Endodermal cell (in vitro differentiated cells): ENCODE measurements around the gene FKBP3.

- PRO-cap, result unidirectional peak, plus-strand start at chr14:38868614
Observed at GRCh38 chr14:38868407-38868759, 234.7 kb downstream of the SEC23A start.

DNA sequence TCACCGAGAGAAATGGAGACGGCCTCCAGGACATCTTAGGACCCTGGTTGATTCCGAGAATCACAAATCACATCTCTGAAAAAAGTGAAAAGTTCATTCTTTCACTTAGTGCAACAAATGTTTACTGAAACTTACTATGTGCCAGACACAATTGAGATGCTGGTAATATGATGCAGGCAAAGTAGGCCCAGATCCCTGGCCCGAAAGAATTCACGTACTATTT, 465 bp upstream of the SEC23A start:
- PRO-cap, result no peak

GRCh38 chr14:39169190-39169764, 856 bp downstream of the TRAPPC6B start:
- PRO-cap, result no peak

DNA sequence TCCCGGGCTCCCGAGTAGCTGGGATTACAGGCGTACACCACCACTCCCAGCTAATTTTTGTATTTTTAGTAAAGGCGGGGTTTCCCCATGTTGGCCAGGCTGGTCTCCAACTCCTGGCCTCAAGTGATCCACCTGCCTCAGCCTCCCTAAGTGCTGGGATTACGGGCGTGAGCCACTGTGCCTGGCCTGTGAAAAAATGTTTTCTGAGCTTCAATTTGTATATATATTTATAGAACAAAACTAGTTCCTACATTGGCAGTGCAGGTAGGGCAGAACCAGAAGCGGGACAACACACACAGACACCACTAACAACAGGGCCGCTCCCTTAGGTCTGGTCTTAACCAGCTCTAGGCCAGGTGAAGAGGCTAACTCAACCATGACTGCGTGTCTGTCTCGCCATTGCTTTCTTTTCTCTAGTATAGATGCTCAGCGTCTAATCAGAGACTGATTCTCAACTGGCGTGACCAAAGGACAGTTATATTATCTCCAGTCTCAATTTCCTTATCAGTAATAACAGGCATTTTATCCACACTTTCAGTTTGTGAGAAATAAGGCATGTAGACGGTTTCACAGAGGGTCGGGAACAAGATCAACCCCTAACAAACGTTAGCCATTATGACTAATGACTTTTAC, 1.2 kb upstream of the PNN start:
- PRO-cap, result no peak

- PRO-cap, result no peak
Observed at GRCh38 chr14:39182921-39183924, 8.2 kb downstream of the PNN start.

DNA sequence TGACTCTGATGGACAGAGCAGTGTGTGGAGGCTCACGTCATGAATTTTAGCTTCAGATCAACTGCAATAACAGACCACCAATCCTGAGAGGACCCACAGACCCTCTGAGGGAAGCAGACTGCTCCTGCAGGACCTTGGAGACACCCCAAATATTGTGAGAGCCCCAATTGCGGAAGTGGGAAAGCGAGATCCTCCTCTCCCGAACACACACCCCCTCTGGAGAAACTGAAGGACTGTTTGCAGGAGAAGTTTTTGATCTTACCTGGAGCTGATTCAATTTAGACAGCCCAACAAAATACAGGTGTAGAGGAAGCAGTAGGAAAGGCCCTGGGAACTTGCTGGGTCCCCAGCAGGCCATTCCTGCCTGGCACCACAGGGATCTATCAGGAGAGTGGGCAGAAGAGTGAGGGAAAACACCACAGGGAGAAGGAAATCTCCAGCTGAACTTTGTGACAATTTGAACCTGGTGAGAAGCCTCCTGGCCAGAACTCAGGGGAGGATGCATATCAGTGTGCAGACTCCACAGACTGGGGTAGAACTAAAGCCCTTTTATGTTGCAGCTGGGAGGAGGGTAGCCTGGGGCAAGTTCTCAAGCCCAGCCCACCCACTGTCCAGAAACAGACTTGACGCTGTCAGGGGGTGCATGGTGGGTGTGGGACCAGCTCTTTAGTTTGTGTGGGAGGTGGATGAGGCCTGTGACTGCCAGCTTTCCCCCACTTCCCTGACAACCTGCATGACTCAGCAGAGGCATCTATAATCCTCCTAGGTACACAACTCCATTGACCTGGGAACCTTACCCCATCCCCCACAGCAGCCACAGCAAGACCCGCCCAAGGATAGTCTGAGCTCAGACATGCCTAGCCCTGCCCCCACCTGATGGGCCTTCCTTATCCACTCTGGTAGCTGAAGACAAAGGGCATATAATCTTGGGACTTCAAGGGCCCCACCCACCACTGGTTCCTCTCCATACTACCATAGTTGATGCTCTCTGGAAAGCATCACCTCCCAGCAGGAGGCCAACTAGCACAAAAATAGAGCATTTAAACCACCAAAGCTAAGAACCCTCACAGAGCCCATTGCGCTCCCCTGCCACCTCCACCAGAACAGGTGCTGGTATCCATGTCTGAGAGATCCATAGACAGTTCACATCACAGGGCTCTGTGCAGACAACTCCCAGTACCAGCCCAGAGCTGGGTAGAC, 28.7 kb downstream of the PNN start:
- PRO-cap, result bidirectional peak, plus-strand start at position 304 of the sequence, minus-strand start at position 218 of the sequence; bidirectional peak, plus-strand start at position 386 of the sequence, minus-strand start at position 393 of the sequence; bidirectional peak, plus-strand start at position 506 of the sequence, minus-strand start at position 540 of the sequence; bidirectional peak, plus-strand start at position 887 of the sequence, minus-strand start at position 726 of the sequence

DNA sequence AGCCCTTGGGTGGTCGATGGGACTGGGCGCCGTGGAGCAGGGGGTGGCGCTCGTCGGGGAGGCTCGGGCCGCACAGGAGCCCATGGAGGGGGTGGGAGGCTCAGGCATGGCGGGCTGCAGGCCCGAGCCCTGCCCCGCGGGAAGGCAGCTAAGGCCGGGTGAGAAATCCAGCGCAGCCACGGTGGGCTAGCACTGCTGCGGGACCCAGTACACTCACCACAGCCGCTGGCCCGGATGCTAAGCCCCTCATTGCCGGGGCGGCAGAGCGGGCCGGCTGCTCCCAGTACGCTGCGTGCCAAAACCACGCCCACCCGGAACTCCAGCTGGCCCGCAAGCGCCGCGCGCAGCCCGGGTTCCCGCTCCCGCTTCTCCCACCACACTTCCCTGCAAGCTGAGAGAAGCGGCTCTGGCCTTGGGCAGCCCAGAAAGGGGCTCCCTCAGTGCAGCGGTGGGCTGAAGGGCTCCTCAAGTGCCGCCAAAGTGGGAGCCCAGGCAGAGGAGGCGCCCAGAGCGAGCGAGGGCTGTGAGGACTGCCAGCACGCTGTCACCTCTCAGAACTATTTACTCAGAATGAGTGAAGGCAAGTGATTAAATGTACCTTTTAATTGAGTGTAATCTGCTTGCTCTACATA, 976.9 kb upstream of the LRFN5 start:
- PRO-cap, result bidirectional peak, plus-strand start at position 394 of the sequence, minus-strand start at position 251 of the sequence; unidirectional peak, minus-strand start at position 572 of the sequence

DNA sequence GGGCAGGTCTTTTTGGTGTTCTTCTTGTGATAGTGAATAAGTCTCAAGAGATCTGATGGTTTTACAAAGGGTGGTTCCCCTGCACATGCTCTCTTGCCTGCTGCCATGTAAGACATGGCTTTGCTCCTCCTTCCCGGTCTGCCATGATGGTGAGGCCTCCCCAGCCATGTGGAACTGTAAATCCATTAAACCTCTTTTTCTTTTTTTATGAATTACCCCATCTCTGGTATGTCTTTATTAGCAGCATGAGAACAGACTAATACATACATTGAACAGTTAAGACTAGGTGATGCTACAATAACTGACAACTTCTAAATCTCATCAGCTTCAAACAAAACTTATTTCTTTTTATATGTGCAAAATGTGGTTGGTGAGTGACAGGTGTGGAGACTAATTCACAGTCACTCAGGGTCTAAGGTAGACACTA, 314.1 kb downstream of the FSCB start:
- PRO-cap, result no peak

DNA sequence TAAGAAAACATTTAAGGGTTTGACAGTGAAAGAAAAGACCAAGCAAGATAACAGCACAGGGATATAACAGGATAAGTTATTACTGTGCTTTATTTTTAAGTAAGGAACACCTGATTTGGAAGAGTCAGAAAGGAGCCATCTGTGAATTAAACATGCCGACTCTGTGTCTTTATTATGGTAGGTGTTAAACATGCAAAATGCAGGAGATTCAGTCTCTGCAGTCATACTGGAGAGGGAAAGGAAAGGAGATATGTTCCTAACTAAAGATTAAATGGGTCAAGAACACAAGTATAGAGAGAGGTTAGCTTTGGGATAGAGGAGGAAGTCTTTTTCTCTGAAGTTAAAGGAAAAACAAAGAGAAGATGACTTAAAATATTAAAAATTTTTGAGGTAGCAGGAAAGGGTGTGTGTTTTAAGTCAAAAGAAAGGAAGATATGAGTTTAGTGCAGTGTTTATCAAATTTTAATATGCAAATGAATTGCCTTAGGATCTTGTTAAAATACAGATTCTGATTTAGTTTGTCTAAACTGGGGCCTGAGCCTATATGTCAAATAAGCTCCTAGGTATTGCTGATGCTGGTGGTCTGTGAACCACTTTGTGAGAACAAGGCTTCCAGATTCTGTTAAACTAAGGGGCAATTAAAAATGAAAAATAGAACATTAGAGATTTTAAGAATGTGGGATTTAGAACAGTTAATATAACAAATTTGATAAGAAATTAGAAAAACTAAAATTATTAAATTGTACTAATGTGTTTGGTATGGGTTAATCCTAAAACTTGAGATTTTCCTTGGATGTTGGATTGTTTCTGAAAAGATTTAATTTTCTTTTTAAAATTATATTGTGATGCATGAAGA, 21.2 kb downstream of the TOGARAM1 start:
- PRO-cap, result no peak

DNA sequence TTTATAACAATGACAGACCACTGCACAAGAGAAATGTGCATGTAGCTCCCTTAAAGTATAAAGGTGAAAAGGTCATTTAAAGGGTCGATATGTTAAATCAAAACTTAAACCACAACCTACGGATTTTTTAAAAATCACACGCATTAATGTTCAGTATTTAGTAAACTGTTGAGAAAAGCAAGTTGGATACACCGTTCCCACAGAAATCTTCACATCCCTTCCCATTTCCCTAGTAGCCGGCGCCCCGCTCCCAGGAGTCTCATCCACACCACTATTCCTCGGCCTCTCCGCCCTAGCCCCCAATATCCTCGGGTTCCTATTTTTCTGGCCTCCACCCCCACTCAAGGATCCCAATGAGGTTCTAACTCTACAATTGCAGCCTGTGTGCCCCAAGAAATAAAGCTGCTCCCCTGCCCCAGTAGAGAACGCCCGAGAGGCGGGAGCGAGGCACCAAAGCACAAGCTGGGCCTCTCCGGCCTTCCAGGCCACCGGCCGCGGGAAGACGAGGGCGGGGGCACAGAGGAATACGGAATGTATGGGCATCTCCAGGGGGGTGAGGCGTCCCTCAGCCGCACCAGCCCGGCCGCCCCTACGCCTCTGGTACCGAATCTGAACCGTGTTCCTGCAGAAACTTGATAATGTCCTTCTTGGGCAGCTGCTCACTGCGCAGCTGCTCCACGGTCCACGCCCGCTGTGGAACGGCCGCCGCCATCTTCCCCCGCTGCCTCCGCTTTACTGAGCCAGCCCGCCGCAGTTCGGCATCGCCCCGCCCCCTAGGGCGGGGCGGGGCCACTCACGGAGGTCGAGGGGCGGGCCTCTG, at the start of gene FKBP3:
TSS of gene FKBP3 (minus strand) at position 737 of the 820 bp plus-strand sequence.
- PRO-cap, result bidirectional peak, plus-strand start at position 483 of the sequence, minus-strand start at position 480 of the sequence; bidirectional peak, plus-strand start outside the sequence, minus-strand start at position 734 of the sequence

DNA sequence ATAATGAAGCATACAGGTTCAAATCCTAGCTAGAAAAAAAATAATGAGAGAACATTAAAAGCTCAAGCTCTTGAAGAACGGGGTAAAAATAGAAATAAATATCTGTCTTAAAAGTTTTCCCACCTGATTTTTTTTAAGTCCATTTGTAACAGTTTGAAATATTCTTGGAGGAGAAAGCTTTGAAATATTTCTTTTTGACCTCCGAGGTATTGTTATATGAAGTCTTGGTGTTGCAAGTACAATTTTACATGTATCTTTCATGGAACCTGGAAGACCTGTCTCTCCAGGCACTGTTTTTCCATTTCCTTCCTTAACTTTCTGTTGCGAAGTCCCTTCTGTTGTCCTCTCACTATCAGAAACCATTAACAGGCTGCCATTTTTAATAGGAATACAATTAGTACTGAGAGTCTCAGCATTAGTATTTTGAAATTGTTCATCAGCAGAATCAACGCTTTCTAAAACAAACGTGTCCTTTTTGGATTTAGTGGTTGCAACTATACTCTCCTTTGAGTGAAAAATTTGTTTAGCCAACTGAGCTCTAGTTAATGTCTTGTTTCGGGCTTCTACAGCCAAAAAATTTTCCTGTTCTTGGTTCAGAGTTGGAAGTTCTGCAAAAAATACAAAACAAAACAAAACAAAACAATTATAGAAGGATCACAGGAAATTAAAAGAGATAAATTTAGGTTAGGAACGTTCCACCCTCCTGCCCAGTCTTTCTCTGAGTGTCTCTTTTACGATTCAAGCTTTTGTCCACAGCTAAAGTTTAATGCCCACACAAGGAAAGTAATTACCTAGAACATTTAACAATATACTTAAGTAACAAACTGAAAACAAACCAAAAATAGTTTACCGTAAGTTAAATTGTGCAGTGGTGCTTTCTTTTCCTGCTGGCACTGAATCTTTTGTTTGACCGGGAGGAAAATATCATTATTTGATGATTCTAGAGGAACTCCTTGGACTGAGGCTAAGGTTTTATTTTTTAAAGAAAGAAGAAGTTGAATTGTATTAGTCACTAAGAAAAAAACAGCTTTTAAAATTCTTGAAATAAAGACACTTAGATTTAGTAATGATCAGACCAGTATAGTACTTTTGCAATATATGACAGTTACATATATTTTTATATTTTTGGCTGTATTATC, 10.7 kb downstream of the MIS18BP1 start:
- PRO-cap, result no peak

- PRO-cap, result no peak
Observed at GRCh38 chr14:48771752-48772294, 814.4 kb downstream of the RPS29 start.

- PRO-cap, result unidirectional peak, minus-strand start at chr14:49580334
Observed at GRCh38 chr14:49580165-49580651, 6.0 kb downstream of the RPS29 start.

DNA sequence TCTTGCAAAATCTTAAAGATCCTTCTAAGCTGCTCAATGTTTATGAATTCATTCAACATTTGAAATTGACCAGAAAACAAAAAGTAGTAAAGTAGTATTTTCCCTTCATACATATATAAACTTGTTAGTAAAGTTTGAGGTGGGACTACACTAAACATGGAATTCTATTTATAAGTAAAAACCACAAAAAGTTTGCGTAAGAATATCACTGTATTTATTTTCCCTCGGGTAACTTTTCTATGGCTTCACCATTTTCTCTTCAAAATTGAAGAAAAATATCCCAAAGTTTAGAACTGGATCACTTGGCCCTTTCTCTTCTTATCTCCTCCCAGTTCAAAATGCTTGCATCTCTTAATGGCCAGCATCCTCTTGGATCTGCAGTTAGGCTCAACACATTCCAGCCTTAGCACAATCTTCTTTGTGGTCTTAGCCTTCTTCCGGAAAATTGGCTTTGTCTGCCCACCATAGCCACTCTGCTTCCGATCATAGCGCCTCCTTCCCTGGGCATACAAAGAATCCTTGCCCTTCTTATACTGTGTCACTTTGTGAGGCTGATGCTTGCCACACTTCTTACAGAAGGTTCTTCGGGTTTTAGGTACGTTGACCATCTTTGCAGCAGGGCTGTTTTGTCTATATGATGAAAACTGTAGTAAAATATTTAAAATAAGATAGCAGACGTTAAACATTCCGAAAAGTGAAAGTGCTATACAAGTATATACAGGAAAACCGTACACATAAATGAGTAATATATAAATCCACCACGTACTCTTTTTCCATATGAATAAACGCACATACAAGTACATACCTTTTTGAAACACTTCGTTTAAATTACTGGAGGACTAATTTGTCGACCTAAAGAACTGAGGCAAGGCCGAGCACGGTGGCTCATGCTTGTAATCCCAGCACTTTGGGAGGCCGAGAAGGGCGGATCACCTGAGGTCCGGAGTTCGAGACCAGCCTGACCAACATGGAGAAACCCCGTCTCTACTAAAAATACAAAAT, 1.6 kb downstream of the RPL36AL start:
- PRO-cap, result no peak

- PRO-cap, result no peak
Observed at GRCh38 chr14:49771576-49772068, 3.7 kb downstream of the KLHDC2 start.

DNA sequence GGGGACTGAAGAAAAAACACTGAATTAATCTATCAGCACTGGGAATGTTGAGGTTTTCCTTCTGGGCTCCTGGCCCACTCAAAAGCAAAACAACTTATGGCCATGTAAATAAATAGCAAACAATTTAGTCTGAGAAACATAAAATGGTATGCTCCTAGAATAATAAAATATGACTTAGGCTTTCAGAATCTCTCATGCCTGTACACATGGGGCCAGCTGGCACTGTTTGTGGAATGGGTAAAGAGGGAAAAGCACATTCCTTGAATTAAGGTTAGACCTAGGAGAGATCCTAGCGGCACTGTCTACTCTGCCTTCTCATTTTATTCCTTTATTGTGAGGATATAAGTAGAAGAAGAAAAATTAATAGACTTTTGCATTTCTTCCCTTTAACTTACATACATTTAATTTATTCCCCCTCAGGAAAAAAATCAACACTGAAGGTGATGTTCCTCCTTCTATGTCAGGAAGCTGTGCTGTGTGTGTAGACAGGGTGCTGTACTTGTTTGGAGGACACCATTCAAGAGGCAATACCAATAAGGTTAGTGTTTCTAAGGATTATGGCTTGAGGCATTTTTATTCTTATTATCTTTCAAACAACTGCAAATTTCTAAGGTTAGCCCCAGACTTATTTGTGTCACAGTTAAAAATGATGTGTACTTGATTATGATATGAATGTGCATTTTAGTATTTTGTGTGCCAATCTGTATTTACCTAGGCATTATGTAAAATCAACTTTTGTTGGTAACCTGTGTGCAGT, 6.4 kb downstream of the KLHDC2 start:
- PRO-cap, result no peak

- PRO-cap, result no peak
Observed at GRCh38 chr14:49777576-49778266, 9.8 kb downstream of the KLHDC2 start.

DNA sequence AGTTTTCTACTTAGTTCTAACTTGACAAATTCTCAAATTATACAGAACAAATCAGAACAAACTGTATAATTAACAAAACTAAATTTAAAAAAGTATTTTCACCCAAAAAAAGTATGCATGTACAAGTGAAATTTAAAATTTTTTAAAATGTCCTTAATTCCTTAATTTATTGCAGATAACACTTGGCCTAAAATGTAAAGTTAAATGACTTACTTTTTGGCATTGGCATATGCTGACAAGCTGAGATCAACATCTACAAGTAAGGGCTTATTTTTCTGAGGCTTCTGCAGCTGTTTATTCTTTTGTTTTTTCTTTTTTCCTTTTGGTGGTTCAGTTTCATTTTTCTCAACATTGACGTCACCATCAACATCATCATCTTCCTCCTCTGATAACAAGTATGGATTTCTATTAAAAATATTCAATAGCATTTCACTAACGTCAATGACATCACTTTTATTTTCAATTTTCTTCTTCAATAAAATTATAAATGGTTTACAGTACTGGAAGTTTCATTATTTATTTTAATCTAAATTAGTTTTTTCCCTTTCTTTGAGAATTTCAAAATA, 24.1 kb downstream of the NEMF start:
- PRO-cap, result no peak

DNA sequence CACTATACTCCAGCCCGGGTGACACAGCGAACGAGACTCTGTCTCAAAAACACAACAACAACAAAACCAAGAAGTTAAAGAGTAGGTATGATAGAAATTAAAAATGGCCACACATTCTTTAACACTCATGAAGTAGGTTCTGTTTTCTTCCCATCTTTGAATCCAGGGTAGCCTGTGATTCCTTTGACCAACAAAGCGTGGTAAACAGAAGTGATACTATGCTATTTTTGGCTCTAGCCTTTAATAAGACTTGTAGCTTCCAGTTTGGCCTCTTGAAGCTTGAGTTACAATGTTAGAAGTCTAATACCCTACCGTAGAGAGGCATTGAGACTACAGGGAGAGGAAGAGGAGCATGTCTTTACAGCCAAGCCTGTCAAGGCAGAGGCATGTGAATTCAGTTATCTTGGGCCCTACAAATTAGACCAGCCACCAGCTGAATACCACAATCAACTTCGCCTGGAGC, 4.8 kb upstream of the NEMF start:
- PRO-cap, result no peak

GRCh38 chr14:49992776-49993367, 100.0 kb downstream of the ARF6 start:
- PRO-cap, result no peak